OCI-LY7 (cell line): ENCODE data around the genes CTNNA3, PBLD, STOX1 and KIFBP.

DNA sequence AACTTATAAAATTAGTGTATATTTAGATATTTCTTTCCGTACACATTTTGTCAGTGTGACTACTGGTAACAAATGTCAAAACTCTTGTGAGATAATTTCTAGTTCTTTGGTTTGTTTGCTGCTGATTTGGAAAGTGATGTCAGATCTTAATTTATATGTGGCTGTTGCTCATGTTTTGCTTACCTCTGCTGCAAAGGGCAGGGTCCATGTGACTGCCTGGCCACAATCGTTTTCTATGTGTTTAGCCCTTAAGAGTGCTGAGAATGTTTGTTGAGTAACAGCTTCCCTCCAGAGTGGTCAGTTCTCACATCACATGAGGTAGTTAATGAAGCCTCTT lies 4.1 kb downstream of the NRBF2 start:
- PRO-cap = no peak
- RAMPAGE, long total RNA = no peak

DNA sequence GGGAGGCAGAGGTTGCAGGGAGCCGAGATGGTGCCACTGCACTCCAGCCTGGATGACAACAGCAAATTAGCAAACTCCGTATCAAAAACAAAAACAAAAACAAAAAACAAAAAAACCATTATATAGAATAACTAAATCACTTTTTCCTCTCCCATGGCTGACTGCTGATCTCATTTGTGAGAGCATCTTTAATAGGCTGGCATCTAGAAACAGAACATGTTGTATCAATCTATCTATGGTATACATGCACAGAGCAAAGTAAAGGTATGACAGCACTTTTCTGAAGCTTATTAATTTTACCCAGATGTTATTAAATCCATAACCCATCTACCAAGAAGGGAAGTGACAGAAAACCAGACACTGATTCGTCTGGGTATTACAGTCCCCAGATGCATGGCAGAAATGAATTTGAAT lies 31.7 kb downstream of the NRBF2 start:
- PRO-cap = no peak
- RAMPAGE, long total RNA = no peak

DNA sequence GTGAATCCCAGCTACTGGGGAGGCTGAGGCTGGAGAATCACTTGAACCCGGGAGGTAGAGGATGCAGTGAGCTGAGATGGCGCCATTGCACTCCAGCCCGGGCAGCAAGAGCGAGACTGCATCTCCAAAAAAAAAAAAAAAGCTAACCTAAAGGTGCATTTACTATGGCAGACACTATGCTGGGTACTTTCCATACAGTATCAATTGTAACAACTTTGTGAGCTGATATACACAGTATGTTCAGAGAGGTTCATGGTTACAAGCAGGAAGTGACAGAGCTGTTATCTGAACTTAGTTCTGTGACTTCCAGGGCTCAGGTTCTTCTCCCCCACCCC lies 92.5 kb downstream of the NRBF2 start:
- PRO-cap = no peak
- RAMPAGE, long total RNA = no peak

DNA sequence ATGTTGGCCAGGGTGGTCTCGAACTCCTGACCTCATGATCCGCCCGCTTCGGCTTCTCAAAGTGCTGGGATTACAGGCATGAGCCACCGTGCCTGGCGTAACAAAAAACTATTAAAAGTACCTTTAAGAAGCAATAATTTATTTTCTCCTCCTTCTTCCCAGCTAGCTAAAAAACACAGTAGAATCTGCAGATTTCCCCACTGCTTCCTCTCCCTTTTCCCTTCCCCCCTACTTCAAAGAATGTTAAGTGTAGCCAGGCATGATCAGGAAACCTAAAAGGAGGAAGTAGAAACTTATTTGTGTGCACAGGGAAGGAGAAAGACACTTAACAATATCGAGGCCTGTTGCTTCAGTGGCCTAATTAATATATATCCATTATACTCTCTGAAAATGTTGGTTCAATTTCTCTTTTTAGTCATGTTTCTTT lies 127.7 kb downstream of the NRBF2 start:
- PRO-cap = no peak
- RAMPAGE, long total RNA = no peak

- PRO-cap = no peak
- RAMPAGE, long total RNA = no peak
Observed at GRCh38 chr10:63573308-63573793, 52.1 kb downstream of the REEP3 start.

GRCh38 chr10:66369069-66369453 lies 556.8 kb upstream of the LRRTM3 start:
- PRO-cap = no peak
- RAMPAGE, long total RNA = no peak

DNA sequence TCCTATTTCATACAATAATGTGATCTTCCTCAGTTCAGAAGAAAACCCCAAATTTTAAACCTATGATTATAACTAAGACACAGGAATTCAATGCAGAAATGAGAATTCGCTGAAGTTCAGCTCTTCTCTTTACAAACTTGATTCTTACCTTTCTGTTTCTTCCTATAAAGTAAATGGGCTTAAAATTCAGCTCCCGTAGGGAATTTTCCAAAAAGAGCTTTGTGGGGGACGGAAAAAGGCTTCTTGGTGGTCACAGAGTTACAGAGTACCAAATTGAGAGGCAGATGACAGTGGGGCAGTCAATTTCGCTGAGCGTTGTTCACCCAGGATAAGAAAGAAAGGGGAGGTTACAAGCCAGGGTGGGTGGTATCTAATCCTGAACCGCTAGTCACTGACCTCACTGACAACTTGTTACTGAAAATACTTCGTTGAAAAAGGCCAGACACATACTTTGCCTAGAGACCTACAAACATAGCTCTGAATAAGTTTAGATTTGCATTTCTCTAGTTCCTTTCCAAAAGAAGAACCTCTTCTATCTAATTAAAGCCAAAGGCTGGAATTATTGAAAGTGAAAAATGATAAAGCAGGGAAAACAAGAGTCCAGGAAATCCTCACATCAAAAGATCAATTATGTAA lies at the start of gene CTNNA3:
TSS of gene CTNNA3 (minus strand) at position 344 of the 636 bp plus-strand sequence.
- PRO-cap = no peak
- RAMPAGE, long total RNA = no peak

DNA sequence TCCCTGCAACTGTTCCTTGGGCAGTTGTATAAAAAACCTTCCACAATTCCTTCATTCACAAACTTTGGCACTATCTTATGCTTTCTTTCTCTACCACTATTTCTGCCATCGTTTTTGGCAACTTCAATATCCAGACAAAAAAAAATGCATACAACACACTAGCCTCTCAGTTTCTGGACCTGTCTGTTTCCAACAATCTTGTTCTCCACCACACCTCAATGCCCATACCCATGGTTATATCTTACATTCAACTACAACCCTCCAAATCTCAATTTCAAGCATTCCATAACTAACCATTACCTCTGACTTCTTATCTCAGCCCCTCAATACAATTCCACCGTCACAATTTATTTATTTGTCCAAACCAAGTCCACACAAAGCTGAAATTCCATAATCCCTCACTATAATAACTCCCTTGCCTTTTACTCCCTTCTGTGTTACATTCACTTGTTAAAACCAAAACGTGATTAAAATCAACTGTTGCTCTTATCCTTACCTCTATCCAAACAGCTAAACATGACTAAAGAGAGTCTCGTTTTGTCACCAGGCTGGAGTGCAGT lies 67.4 kb downstream of the SIRT1 start:
- PRO-cap = no peak
- RAMPAGE, long total RNA = no peak

DNA sequence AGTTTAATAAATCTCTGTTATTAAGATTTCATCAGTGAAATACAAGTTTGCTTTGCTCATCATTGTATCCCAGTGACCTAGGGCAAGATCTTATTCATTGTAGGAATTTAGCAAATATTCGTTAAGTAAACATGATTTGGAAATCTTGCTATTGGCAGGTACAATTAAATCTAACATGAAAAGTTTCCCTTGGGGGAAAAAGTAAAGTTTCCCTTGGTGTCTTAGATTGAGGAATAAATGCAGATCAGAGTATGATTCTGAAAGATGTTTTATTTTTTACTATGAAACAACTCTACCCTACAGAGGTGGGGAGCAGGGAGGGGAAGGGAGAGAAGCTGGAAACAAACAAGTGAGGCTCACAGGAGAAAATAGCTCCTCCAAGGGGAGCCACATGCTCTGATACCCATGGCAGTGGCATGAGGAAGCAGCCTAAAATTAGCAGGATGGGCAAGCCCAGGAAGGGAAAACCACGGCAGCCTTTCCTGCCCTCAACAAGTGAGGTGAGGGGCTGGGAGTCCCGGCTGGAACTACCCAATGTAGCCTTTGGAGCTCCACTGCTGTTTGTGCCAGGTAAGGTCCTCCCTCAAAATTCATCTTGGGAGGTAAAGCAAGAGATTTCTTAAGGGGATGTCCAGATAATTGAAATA lies 12.5 kb upstream of the HERC4 start:
- PRO-cap = no peak
- RAMPAGE, long total RNA = no peak

GRCh38 chr10:68332216-68332320 lies 204 bp downstream of the HNRNPH3 start:
- PRO-cap = no peak
- RAMPAGE, long total RNA = no peak

DNA sequence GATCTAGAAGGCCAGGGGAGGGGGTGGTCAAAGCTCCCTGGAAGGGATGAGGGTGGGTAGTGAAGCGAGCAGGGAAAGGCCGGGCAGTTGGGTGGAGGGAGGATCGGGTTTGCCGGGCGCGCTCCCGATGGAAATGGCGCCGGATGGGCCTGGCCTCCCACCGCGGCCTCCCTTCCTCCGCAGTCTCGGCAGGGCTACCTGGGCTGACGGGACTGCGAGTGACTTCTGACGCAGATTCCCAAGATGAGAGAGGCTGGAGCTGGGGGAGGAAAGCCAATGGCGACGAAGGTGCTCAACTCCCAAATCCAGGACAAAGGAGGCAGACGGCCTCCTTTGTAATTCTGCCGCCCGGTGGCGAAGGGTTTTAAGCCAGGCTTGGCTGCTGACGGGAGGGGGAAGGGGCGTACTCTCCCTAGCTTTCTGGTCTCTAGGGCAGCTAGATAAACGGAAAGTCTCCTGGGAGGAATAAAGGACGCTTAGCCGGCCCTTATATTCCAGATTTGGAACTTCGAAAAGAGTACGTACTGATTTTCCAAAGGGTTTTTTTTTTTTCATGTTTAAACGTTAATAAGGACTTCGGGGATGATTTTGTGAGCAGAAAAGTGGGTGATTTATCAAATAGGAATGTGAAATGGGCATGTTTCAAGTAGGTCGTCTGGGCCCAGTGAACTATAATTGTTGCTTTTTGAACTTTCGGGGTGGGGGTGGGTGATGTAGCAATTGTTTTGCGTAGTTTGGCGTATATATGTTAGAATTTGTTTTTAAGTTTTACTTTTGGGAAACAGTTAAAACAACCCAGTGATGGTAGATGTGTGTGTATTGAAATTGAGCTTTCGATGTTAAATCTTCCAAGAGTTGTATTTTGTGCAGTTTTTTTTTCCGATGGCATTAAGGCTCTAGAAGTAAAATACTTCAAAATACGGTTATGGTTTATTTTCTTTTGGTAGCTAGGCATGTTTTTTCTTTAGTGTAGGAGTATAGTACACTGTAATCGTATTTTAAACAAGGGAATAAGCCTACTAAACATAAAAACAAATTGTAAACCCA lies at the start of gene PBLD:
TSS of gene PBLD (minus strand) at position 343 of the 1,047 bp plus-strand sequence.
- PRO-cap = bidirectional peak, plus-strand start at position 182 of the sequence, minus-strand start outside the sequence; bidirectional peak, plus-strand start at position 439 of the sequence, minus-strand start at position 340 of the sequence
- RAMPAGE, long total RNA = start-site peak on the minus strand centred at position 330 of the sequence, 59 bp wide, 51 and 15 reads in 2 replicates

DNA sequence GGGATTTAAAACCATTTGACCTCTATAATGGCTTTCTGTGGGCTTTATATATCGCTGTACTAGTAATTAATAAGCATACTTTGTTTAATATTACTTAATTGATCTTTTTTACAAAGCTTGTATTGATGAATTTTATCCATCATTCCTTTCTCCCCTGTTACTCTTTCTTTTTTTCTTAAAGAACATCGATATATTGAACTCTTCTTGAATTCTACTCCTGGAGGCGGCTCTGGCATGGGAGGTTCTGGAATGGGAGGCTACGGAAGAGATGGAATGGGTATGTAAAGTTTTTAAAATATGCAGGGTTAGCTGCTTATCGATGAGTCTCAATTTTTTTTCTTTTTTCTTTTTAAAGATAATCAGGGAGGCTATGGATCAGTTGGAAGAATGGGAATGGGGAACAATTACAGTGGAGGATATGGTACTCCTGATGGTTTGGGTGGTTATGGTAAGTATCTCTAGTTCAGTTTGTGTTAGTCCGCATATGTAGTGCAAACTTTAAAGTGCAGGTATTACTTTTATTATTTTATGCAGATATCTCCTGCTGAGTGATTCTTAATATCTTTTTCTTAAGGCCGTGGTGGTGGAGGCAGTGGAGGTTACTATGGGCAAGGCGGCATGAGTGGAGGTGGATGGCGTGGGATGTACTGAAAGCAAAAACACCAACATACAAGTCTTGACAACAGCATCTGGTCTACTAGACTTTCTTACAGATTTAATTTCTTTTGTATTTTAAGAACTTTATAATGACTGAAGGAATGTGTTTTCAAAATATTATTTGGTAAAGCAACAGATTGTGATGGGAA lies 8.9 kb upstream of the PBLD start:
- PRO-cap = no peak
- RAMPAGE, long total RNA = no peak

GRCh38 chr10:68560936-68561253 lies 758 bp downstream of the TET1 start:
- PRO-cap = no peak
- RAMPAGE, long total RNA = no peak

GRCh38 chr10:68599173-68599930 lies 39.2 kb downstream of the TET1 start:
- PRO-cap = no peak
- RAMPAGE, long total RNA = no peak

GRCh38 chr10:68826978-68828046 lies at the start of gene STOX1:
STOX1 (plus strand) TSS chr10:68827531.
- PRO-cap = unidirectional peak, plus-strand start at chr10:68827216; unidirectional peak, plus-strand start at chr10:68827356; bidirectional peak, plus-strand start at chr10:68827537, minus-strand start at chr10:68827441; unidirectional peak, minus-strand start at chr10:68827667
- RAMPAGE, long total RNA = no peak

DNA sequence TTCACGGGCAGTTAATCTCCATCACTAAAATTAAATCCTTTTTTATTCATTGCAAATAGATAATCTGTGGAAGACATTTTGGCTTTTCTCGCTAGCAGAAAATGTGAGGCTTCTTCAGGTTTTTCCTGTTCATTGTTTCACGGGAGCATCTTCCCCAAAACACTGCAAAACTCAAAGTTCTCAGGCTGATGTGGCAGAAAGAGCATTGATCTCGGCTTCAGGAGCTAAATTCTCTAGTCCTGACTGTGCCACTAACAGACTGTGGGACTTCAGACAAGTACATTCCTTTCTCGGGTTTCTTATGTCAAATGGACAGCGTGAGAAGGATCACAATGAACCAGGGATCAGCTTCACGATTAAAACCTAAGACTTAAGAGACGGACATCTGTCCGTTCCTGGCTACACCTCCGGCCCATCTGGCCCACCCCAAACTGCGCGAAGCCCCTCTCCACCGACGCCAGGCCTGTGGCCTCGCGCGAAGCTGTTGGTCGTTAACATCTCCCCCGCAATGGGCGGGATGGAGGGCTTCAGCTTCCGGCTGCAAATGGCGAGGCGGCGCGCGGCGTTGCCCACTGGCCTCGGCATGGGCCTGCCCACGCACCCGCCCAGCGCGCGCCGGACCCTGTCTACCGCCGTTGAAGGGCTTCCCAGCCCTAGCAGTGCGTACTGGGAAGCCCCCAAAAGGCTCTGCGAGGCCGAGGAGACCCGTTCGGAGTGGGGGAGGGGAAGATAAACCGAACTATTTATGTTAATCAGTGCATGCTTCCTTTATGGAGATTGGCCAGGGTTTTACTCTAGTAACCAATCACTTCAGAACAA lies 570 bp upstream of the DDX50 start:
- PRO-cap = bidirectional peak, plus-strand start outside the sequence, minus-strand start at position 716 of the sequence
- RAMPAGE, long total RNA = no peak

DNA sequence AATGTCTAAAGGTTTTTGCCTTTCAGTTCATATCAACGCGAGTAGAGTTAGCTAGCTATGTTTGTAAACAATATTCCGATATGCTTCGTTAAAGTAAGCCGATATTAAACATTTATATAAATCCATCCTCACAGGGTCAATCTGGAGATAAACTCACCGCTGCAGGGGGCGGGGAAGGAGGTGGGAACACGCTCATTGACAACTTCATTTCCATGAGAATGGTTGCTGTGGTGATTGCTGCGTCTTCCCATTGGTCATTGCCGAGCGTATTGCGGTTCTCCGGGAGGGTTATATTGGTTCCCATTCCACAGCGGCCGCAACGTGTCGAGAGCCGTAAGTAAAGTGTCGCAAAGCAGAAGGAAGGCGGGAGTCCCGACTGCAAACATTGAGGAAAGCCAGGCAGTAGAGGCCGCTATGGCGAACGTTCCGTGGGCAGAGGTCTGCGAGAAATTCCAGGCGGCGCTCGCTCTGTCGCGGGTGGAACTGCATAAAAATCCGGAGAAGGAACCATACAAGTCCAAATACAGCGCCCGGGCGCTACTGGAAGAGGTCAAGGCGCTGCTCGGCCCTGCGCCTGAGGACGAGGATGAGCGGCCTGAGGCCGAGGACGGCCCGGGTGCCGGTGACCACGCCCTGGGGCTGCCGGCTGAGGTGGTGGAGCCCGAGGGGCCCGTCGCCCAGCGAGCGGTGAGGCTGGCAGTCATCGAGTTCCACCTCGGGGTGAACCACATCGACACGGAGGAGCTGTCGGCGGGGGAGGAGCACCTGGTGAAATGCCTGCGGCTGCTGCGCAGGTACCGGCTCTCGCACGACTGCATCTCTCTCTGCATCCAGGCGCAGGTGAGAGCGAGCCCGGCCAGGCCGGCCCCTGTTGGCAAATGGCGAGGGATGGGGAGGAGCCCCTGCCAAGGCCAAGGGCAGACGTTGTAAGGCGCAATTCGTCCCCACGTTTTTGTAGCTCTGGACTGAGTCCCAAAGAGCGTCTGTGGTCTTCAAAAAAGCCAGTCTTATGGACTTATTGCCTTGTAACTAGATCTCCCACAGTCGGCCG lies at the start of gene KIFBP:
TSS of gene KIFBP (plus strand) at position 385 of the 1,051 bp plus-strand sequence.
- PRO-cap = bidirectional peak, plus-strand start at position 385 of the sequence, minus-strand start at position 292 of the sequence
- RAMPAGE, long total RNA = no peak

DNA sequence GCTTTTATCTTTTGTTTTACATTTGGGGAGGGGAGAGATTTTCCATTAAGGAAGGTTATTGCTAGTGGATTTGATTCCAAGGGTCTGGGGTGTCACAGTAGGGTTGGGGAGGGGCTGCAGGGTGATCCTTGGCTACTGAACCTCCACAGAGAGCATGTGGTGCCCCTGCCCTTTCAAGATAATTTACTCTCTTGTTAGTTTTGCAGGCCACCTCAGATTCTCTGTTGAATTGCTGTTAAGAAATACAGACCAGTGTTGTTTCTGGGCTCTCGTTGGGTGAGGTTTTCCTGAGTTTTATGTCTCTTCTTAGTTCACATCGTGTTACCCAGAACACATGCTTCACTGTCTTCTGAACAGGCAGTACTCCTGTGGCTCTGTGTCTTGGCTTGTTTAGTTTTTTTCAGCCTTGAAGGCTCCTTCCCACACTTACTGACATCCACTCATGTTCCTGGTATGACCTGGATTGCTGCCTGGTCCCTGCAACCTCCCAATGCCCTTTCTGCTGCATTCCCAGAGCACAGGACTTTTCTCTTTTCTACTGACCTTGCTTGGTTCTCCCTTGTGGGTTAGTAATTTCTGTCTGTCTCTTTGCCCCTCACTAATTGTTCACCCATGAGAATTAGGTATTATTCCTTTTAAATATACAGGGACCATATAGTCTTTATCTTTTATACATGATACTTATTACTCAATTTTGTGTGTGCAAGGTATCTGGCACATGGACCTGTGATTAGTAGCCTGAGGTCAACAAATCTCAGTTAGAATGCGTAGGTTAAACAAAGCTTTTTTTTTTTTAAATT lies 4.4 kb downstream of the KIFBP start:
- PRO-cap = no peak
- RAMPAGE, long total RNA = no peak

GRCh38 chr10:69051229-69051843 lies 36.6 kb upstream of the SRGN start:
- PRO-cap = no peak
- RAMPAGE, long total RNA = no peak

DNA sequence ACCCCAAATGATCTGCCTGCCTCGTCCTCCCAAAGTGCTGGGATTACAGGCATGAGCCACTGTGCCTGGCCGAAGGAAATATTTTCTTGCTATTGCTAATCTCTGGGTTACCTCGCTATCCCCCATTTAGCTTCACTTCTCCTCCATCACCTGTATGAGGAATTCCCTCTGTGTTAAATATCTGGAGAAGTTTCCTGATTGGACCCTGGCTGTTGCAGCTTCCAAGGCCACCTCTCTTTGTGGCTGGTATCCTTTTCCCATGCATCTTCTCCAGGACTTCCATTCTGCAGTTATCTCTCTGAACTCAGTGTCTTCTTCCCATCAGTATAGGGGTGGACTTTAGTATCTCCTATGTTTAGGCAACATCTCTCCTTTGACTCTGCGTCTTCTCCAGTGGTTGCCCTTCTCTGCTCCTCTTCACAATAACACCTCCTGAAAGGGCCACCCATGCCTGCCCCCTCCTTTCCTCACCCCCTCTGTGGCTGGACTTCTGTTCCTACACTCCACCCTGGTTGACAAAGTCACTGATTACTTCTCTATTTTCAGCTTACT lies 13.4 kb downstream of the SRGN start:
- PRO-cap = no peak
- RAMPAGE, long total RNA = no peak